BE2C (cell line): ENCODE data around the genes ZMYND8 and SULF2.

GRCh38 chr20:47354711-47355583, 1.6 kb downstream of the ZMYND8 start:
- RRBS: no CpG with 5 or more reads among the region's 4 CpGs

DNA sequence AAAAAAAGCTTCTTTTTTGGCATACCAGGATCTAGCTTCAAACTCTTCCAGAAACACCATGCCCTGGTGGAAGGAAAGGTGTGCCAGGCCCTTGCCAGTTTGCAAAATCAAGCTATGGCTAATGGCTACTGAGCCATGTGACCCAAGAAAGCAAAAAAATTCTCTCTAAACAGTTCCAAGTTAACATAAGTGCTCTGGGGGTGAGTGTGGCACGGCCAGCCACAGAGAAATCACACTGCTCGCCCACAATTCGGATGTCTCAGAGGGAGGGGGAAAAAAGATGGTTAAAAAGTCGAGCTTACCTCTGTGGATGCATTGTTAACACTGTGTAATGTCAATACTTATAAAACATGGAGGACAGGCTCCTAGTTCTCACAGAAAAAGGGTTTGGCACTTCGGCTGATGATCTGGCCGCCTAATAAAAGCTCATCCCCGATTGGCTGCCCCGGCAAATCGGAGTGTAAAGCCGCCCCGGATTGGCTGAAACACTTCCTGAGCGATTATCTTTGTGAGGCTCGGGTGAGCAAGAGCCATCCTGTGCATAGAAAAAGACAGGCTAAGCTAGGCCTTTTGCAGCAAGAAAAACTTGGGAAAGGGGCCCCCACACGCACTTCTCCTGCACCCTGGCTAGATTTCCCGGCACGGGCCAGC, at the start of gene ZMYND8:
Gene ZMYND8, minus strand, starts transcription at position 345 of the 651 bp plus-strand sequence.
- RRBS: 2% methylated on average over 2 of the region's 16 CpGs

DNA sequence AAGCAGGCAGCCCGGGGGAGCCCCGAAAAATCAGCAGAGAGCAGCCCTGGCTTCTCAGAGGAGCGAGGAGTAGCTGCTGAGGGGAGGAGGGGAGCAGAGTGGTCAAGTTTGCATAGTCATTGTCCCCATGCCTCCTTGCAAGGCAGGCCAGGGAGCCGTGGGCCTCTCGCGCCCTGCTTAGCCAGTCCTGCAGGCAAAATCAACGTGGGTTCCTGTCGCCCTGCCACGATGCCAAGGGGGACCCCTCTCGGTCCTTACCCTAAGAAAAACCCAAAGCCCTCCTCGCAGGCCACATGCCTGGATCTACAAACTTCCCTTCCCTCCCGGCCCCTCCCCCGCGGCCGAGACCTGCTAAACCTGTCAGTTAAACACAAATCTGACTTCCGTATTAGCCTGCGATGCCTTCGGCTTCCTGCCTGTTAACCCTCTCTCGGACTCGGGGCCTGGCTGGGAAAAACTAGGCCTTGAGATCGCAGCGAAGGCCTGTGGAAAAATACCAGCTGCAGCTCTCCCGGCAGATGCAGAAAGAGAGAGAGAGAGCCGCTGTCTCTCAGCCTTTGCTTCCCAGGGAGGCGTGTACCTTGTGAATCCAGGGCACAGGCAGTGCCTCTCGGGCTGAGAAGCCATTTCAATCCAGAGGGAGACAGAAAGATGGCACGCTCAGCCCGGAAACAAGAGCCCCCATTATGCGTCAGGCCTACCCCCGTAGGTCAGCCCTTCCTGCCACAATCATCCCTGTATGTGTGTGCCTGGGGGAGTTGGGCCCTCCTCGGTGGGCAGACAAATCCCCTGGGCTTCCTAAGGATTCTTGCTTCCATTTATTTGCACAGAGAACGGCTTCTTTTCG, 997 bp upstream of the ZMYND8 start:
- RRBS: 8% methylated on average over 1 of the region's 33 CpGs

- RRBS: no CpG with 5 or more reads among the region's 23 CpGs
These were observed 27.5 kb upstream of the ZMYND8 start for GRCh38 chr20:47383808-47384632.

- RRBS: 5% methylated on average over 3 of the region's 7 CpGs
These were observed 59.9 kb downstream of the SULF2 start for GRCh38 chr20:47725418-47725798.

DNA sequence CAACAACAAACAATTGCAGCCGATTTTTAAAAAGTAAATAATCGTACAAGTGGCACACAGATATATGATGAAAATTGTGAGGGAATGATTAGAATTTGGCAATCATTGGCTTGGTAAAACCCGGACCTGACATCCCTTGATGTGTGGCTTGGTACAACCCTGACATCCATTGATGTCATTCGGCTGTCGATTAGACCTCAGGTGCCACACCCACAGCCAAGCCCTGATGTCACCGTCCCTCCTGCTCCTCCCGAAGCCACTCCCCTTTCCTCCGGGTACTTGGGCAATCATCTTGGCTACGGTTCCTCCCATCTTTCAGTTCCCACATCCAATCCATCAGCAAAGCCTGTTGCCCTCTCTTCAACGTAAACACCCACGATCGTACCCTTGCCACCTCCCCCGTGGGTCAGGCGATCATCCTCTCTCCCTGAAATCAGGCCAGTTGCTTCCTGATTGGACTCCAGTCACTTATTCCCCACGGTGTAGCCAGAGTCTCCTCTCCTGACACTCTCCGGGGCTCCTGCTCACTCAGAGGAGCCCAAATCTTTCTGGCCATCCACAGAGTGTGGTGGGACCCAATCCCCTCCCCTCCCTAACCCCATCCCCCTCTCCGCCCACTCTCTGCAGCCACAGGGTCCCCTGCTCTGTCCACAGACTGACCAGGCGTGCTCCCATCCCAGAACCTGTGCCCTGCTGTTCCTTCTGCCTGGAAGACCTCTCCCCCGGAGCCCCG, 44.5 kb downstream of the SULF2 start:
- RRBS: no CpG with 5 or more reads among the region's 20 CpGs

- RRBS: no CpG with 5 or more reads among the region's 3 CpGs
These were observed 19.2 kb downstream of the SULF2 start for GRCh38 chr20:47766073-47766549.

DNA sequence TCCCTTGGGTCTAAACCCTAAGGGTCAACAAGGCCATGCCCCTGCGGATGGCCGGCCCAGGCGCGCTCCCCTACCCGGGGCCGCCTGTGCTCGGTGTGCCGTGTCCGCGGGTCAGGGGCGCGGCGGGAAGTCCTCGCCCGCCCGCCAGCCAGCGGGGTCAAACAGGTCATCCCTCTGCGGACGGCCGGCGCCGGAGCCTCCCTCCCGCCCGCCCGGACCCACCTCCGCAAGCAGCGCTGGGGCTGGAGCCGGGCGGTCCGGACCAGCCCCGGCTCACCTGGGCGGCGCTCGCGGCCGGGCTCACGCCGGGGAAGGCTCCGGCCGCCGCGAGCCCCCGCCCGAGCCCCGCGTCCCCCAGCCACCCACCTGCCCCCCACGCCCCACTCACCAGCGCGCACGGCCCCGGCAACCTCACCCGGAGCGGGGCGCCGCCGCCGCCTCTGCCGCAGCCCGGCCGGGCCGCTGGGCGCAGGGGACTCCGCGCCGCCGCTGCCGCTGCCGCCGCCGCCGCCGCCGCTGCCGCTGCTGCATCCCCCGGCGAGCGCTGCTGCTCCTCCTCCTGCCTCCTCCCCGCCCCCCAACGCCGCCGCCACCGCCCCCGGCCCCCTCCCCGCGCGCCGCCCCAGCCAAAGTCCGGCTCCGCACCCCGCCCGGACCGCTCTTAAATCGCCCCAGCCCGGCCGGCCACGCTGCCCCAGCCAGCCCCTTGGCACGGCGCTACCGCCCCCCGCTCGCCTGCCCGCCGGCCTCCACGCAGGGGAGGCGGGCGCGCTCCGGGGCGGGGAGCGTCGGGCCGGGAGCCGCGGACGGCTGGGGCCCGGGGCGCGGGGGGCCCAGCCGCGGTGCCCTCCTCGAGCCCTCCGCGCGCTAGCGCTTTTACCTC, at the start of gene SULF2:
Gene SULF2, minus strand, starts transcription at position 527 of the 883 bp plus-strand sequence.
- RRBS: 1% methylated on average over 76 of the region's 125 CpGs

DNA sequence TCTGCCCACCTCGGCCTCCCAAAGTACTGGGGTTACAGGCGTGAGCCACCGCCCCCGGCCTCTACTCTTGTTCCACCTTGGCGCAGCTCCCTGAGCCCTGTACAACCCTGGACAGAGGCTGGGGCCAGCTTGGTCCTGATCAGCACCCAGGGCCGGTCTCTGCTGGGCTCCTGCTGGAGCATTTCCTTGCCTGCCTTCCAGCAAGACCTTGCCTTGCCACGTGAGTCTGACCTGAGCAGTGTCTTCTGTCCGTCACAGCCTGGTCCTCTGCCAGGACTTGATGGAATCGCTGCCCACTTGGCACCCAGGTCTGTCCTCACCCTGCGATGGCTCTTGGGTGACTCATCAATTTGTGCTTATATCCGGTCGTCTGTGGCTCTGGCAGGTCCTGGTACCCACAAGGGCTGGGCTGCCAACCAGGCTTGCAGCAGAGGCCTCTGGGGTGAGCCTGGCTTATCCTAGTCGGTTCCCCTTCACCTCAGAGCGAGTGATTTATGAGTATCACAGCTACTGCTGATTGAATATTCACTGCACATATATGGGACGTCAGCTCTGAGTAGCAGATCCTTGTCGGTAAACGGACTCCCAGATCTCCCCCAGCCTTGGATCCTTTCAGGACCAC, 10.0 kb upstream of the SULF2 start:
- RRBS: 72% methylated on average over 3 of the region's 17 CpGs

GRCh38 chr20:48120082-48120495, 334.8 kb upstream of the SULF2 start:
- RRBS: no CpG with 5 or more reads among the region's 8 CpGs

- RRBS: no CpG with 5 or more reads among the region's 4 CpGs
These were observed 490.5 kb upstream of the SULF2 start for GRCh38 chr20:48275698-48276239.

GRCh38 chr20:48295271-48295857, 510.1 kb upstream of the SULF2 start:
- RRBS: no CpG with 5 or more reads among the region's 6 CpGs

DNA sequence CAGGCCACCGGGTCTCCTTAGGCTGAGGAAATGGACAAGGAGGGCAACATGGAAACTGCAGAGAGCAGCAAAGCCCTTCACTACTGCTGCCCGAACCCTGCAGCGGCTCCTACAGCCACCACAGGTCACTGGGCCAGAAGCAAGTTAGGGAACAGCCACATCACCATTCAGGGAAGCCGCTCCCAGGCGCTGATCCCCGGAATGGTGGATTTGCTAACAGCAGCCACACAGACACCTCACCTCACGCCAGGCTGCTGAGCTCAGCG, 453.9 kb downstream of the PREX1 start:
- RRBS: no CpG with 5 or more reads among the region's 8 CpGs

DNA sequence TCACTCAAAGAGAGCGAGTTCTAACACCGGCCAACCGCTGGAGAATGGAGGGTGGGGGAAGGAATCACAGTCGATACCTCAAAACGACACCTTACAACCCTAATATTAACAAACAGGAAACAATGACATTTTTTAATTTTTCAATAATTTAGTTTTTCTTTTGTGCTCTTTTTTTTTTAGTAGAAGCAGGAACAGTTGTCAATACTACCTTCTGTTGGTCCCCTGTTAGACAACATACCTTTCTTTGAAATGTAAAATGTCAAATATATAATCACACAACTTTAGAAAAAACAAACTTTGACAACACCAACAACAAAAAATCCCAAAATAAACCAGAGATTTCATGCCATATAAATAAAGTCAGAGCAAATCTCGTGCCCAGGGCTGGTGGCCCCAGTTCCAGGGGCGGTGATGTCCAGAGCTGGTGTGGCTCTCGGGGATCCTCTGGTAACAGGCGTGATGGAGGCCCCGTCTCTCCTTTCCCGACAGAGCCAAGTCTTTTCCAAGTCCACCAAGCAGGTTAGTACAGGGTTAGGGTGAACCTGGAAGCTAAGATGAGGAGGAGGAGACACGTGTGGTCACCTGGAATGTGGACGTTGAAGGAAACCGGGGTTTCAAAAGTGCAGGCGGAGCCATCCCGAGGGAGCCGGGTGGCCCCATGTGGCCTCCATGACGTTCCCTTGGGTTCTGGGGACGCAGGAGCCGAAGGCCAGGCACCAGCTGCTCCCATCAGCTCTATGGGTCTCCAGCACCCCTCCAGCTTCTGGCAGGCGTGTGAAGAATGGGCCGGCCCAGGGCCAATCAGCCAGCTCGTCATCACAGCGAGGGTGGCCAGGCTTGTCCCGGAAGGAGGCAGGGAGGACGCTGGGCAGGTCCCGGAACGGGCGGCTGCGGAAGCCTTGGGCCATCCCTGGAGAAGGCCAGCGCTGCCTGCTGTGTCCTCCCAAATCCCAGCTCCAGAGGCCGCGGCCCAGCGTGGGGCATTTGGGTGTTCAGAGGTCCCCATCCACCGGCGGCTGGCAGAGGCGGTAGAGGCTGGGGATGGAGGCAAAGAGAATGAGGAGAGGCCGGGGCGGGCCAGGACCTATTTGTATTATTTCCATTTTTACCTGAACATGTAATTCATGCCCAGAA, 202.5 kb downstream of the PREX1 start:
- RRBS: 73% methylated on average over 7 of the region's 39 CpGs

DNA sequence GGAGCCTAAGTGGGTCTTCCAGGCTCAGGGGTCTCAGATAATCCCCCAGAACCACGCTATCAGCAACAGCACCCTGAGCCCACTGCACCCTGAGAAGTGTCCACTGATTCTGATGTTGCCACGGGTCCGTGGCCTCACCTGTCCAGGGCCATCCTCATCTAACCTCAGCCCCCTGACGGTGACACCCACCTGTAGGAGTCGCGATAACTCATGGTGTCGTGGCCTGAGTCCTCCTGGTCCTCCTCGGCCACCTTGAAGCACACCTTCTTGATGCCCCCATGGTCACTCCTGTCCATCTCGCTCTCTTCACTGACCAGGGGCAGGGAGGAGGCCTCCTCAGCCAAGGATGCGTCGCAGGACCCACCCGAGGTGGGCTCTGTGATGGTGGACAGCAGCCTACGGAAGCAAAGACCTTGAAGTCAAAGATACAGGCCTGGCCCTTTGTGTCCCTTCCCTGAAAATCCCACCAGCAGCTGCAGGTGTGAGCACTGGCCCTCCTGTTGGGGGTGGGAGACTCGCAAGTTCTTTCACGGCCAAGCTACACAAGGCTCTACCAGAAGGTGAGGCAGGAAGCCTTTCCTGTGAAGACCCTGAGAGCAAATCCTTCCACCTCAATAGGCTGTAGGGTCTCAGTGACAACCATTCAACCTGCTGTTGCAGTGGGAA, 182.0 kb downstream of the PREX1 start:
- RRBS: no CpG with 5 or more reads among the region's 15 CpGs

DNA sequence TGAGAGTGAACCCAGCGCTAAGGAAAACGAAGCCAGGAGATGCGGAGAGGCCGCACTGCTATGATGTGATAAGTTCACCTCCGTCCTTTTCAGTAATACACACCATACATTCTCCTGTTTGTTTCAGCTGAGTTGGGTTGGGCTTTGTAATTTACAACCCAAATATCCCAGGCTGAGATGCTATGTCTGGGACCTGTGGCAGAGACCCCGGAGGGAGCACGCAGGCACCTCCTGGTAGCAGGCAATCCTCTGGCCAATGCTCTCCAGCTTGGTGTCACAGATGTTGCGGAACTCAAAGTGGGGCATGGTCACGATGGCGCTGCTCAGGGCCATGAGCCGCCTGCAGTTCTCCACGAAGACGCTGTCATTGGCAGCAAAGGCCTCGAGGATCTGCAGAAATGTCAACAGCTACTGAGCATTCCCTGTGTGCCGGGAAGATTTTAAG, 177.1 kb downstream of the PREX1 start:
- RRBS: no CpG with 5 or more reads among the region's 15 CpGs

DNA sequence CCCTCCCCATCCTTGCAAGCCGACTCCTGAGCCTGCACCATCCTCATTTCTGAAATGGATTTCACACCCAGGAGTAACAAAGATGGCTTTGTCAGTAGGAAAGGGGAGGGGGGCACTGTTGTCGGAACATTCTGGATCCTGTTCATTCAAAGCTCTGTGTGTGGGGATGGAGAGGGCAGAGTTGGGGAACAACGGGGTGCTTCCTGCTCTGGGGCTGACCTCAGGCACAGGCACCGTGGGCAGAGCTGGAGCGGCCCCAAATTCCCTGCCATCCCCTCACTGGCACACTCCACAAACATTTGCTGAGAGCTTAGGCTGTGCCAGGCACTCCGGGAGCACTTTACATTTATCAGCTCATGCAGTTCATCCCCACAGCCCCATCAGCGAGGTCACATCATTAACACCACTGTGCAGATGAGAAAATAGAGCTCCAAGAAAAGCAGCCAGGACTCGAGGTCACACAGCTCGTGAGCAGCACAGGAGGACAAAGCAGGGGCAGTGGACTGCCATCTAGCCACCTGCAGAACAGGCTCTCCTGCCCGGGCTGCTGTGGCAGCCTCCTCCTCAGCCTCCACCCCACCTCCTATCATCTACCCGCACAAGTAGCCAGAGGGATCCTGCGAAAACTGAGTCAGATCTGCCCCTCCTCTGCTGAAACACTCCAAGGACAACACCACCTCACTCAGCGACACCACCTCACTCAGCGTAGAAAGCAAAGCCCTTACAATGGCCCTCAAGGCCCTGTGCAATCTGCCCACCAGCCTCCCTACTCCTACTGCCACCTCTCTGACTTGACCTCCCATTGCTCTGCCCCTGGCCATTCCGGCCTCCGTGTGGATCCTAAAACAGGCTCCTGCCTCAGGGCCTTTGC, 19.6 kb downstream of the PREX1 start:
- RRBS: no CpG with 5 or more reads among the region's 16 CpGs

- RRBS: no CpG with 5 or more reads among the region's 2 CpGs
These were observed 12.8 kb upstream of the ARFGEF2 start for GRCh38 chr20:48908661-48909207.

DNA sequence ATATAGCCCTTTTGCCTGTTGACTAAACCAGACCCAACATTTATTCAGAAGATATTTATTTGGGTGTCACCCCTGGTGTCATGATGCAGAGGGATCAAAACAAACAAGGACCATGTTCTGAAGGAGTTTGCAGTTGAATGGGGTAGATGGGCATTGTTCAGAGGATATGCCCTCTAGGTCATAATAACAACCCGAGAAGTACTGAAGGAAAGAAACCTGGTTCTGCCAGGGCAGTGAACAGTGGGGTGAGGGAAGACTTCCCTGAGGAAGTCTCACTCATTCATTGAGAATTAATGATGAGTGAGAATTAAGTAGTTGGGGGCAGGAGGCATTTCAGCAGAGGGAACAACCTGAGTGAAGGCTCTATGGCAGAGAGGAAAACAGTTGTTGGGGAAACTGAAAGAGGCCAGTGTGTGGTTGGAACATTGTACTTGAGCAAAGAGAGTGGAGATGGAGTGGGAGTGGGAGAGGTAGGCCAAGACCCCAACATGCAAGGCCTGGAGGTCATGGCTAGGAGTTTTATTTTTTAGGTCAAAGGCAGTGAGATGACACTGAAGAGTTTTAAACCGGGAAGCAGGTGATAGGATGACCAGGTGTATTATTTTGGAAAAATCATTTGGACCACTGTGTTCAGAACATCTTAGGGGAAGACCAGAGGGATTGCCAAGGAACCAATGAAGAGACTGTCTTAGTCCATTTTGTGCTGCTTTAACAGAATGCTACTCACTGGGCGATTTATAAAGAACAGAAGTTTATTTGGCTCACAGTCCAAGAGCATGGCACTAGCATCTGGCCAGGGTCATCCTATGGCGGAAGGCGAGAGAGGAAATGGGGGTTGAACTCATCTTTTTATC, 8.1 kb downstream of the ARFGEF2 start:
- RRBS: no CpG with 5 or more reads among the region's 5 CpGs

DNA sequence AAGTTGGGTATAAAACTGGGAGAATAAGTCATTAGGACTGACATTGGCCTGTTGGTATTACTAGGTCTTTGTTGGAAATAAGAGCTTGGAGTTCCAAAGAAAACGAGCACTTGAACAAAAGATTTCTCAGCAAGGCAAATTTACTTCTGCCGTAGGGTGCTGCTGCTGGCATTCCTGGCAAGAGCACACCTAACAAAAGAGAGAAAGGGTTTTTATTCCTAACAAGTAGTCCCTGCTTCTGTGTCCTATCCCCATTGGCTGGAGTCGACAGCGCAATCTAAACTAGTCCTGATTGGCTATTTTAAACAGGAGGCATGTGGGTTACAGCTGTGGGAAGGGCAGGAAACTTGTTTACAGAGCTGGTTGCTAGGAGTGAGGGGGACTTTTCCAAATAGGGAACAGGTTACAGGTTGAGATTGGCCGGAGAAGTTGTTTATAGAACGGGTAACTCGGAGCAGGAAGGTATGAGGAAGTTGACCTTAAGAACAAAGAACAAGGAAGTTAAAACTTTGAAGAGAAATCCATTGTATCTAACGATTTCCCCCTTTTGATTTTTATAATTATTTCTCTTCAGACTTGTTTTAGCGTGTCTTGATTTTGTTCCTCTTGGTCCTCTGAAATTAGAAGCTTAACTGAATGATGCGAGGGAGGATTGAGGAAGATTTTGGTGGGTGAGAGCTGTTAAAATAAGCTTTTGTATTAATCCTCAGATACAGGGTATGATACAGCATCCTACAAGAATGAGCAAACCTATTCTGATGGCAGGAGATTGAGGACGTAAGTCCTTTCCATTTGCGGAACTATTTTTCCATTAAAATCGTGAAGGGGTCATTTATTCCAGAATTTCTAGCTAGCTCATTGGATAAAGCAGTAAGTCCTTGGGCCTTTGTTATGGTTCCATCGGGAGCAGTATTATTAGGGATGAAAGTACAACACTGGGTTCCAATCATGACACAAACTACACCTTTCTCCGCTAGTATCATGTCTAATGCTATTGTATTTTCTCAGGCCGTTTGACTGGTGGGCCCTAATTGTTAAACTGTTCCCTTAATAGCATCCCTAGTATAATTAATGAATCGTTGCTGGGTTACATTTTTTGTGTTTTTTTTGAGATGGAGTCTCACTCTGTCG, 3.5 kb upstream of the ZNFX1 start:
- RRBS: no CpG with 5 or more reads among the region's 18 CpGs